RPMI7951 (cell line): ENCODE measurements around a stretch of chr6.

DNA sequence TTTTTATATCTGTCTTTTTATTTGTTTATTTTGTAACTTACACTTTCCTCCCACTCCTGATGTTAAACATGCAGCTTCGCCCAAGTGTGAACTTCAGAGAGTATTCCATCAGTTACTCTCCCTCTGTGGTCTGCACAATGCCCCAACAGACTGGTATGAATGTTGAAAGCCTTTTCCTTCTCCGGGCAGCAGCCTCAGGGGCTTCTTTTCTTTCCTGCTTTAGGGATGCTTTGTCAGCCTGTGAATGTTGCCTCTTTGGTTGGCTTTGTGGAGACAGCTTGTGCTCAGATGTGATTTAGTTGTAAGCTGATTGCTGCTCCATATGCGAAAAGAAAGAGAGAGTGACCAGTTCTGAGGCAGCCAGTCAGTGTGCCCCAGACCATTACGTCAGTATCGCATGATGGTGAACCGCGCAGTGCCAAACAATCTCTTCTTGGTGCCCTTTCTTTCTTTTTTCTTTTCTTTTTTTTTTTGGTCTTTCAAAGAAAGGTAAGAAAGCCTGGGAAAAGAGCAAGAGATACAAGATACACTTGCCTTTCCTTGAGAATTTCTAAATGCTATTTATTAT lies 44.1 kb downstream of the SMPDL3A start:
- RAMPAGE, long total RNA: no peak

DNA sequence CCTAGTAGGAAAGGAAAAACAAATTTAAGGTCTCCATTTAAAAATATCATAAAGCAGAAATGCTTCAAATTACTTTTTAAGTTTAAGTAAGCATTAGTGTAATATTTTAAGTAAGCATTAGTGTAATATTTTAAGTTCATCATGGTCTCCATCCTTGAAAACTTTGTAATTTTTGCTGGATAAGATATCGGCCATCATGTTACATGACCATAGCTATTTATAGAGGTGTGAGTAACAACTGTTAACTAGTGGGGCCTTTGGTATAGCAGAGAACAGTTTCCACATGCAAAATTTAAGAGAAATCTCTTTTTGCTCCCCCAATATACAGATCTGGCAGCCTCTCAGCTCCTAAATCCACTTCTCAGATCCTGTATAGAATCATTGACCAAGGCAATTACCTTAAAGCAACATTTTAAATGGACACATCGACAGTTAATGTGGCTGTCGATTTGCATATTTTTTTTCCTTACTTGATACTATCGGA lies 453 bp downstream of the TRDN start:
- RAMPAGE, long total RNA: no peak

DNA sequence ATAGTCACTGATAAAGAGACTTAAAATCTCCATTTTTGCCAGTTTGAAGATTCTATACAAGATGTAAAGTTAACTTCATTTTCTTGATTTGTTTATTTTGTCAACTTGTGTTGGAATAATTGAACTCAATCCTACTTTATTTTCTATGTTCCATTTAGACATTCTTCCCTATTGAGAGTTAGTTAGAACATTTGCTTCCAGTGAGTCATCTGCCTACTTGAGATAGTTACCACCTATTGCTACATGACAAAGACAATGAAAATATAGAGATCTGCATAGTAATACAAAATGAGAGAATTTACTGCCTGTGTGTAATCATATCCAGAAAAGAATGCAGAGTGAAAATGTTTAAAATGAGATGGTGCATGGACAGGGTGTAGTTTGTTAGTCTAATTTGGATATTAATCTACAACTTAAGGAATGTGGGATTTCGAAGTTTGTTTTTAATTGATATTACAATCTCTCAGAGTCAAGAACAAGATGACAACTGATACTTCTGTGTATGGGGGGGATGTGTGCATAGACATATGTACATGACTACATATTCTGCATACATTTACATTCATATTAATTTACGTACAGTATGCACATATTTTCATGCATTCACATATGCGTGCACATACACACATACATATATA lies 420.0 kb downstream of the NKAIN2 start:
- RAMPAGE, long total RNA: no peak

GRCh38 chr6:124244340-124244786 lies 440.7 kb downstream of the NKAIN2 start:
- RAMPAGE, long total RNA: no peak

DNA sequence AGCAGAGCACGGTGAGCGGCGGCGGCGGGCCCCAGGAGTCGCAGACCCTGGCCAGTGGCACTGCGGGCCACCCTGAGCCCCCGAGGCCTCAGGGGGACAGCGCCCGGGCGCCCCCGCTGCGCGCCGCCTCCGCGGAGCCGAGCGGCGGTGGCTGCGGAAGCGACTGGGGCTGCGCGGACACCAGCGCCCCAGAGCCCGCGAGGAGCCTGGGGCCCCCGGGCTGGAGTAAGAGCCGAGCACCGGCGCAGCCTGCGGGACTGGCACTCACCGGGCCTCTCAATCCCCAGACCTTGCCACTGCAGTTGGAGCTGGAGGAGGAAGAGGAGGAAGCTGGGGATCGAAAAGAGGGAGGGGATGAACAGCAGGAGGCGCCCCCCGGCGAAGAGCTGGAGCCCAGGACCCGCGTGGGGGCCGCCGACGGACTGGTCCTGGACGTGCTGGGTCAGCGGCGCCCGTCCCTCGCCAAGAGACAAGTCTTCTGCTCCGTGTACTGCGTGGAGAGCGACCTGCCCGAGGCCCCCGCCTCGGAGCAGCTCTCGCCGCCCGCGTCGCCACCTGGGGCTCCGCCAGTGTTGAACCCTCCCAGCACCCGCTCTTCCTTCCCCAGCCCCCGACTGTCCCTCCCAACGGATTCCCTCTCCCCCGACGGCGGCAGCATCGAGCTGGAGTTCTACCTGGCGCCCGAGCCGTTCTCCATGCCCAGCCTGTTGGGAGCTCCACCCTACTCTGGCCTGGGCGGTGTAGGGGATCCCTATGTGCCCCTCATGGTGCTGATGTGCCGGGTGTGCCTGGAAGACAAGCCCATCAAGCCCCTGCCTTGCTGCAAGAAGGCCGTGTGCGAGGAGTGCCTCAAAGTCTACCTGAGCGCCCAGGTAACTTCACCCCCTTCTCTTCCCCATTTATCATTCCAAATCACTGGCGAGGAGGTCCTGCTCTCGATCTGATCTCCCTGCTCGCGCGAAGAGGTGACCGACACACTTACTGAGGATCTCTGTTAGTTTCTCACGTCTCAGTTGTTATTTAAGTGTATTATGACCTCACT lies 639 bp downstream of the RNF217 start:
- RAMPAGE, long total RNA: no peak

DNA sequence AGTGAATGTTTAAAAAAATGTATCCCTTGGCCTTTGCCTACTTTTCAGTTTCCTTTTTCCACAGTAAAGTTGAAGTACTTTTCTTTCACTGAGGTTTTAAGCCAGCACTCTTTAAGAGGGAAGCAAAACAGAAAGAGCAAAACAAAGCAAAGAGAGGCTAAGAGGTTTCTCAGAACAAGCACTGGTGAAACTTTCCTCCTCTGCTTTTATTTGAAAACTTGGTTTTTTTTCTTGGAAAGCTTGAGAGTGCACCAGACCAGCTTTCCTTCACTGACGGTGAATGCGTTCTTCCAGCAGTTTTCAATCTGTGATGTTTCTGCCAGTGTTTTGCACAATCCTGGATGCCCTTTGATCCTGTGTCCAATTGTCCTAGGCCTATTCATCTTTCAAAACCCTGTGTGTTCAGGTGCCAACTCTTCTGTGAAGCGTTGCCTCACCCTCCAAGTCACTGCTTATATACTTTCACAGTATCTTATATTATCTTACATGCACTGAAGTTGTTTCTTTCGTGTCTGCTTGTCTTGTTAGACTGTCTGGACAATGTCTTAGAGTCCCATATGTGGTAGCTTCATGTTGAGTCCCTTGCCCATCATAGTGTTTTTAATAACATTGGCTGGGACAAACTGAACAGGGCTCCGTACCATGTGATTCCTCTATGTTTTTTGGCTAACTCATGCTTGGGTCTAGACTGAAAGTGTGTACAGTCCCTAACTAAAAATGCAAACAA lies 1.8 kb downstream of the RNF217 start:
- RAMPAGE, long total RNA: no peak

GRCh38 chr6:124980919-124981748 lies 18.9 kb downstream of the RNF217 start:
- RAMPAGE, long total RNA: no peak

GRCh38 chr6:125203302-125203885 lies 49.8 kb downstream of the TPD52L1 start:
- RAMPAGE, long total RNA: no peak

DNA sequence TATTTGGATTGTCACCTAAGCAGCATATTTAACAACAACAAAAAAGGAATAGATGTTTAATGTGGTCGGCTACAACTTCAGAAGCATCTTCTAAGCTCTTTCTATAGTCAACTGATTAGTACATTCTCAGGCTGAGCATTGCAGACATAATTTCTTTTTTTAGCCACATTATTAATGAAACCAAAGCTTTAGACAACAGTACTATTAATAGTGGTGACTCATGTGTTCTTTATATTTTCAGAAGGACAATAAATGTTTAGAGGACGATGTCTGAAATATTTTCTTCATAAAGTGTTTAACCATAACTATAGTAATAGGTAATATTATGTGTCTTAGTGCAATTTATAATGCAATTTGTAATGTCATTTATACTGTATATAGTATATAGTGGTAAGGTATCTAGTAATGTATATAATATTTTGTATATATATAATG lies 52.4 kb downstream of the TPD52L1 start:
- RAMPAGE, long total RNA: no peak

GRCh38 chr6:125639624-125640160 lies 109.7 kb upstream of the HEY2 start:
- RAMPAGE, long total RNA: no peak

GRCh38 chr6:125812385-125813036 lies 21.8 kb downstream of the NCOA7 start:
- RAMPAGE, long total RNA: no peak

DNA sequence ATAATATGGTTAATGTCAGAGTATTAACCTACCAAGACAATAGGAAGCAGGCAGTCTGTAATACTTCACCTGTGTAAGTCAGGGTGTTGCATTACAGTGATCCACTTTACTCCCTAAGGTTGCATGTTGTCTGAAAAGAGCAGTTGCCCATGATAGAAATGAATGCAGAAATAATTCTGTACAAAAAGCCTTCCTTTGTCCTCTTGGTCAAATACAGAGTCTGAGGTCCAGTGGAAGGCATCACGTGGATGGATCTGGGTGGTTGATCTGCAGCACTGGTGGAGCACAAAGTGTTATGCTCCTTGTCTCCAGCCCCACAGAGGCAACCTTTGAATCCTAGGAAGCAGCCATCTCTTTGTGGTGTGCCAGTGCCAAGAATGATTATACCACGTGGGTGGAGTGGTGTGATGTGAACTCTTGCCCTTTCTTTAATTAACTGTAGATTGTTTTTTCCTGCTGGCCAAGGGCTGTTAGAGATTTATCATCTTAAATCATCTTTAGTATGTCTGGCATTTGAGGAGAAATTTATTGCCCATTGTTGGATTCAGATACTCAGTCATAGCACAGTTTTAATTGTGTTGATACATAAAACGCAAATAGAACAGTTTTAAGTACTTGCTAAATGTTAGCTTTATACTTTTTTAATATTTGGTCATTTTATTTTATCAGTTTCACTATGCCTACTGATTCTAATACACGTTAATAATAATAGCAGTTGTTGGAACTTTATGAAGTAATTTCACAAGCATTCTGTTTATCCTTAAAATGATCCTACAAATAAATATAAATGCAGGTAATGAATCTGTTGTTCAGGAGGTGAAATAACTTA lies 31.1 kb downstream of the NCOA7 start:
- RAMPAGE, long total RNA: no peak

DNA sequence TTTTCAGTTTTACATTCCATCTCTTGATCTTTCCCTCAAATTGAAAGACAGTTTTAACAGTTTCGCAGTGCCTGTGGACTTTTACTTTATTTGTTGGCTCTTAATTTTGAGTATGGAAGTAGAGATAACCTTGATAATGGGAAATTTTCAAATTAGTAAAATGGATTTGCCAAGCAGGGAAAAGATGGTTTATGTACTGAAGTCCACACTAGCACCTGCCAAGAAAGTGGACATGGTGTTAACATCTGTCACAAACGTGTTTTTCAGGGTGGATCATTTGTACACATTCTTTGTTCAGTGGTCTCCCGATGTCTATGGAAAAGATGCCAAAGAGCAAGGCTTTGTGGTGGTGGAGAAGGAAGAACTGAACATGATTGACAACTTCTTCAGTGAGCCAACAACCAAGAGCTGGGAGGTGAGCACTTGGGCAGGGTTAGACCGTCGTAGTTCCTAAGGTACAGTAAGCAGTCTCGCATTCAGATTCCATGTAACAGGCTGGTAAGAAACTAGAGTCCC lies 41.4 kb upstream of the HINT3 start:
- RAMPAGE, long total RNA: no peak

DNA sequence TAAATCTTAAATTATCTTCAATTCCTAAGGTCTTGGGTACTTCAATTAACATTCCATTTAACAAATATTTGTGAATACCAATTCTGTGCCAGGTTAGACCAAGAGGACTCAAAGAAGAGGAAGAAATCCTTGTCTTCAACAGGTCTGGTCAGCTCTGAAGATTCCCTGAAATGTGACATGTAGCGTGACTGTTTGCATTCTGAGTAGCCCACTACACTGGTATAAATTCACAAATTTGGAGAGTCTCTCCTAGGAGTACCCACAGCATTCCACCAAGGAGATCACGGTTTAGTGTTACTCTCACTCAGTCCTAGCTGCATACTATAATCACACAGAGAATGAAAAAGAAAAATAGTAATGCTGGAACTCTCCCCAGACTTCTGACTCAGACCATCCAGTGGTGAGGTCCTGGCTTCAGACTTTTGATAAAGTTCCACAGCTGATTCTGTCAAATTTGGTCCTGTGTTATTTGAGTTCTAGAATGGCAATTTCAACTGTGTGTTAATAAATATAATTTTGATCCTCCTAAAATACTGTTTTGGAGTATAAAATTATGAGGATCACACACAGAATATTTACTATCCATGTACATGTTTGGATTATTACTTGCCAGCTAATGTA lies 4.9 kb upstream of the KIAA0408 start:
- RAMPAGE, long total RNA: no peak

- RAMPAGE, long total RNA: no peak
Observed at GRCh38 chr6:128075182-128075957, 174.5 kb upstream of the THEMIS start.

- RAMPAGE, long total RNA: no peak
Observed at GRCh38 chr6:128222360-128222946, 297.9 kb downstream of the PTPRK start.

DNA sequence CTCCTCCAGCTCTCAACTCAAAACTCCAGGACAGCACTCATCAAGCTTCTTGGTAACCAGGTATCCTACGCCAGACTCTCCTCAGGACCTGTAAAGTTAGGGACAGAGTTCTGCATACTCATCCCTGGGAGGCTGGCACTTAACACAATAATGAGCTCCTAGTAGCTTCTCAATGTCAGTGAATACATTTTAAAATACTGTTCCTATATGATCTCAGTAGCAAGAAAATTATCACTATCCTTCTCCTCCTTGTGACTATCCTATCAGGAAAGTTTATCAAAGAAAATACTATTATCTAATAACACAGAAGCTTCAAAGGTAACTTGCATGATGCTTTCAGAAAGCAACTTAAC lies 240.3 kb downstream of the PTPRK start:
- RAMPAGE, long total RNA: no peak

DNA sequence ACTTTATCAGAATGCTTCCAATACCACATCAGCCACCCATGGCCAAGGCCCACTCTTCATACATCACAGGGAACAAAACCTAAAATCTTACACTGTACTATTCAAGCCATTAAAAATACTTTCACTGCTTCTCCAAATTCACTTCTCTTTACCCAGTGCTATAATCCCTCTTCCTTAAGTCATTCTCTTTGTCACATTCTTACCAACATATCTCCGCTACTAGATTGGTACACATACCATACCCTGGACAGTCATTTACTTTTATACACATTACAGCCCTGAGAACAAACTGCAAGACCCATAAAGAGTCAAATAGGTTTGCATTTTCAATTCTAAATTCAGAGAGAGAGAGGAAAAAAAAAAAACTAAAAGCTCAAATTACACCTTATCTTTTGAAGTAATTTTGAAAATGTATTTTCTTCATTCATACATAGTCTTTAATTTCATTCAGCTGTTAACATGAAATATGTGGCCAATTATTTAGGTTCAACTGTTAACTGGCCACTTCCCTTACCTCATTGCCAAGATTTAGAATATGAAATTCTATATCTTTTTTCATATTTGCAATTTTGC lies 39.5 kb downstream of the PTPRK start:
- RAMPAGE, long total RNA: no peak

GRCh38 chr6:129112308-129113052 lies 229.5 kb downstream of the LAMA2 start:
- RAMPAGE, long total RNA: no peak

DNA sequence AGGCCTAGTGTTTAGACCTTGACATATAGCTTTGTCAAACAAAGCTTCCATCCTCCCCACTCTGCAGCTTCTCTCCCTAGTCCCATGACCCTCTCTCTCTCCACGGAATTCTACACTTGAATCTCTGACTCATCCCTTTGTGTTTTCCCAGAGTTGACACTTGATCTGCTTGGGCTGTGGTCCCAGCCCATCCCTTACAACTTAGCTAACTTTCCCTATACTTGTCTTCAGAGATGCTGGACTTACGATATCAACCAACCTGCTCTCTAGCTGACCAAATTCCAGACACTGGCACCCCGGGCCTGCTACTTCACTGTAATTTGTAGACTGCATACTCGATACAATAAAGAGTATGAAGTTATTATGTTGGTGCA lies 34.7 kb upstream of the ARHGAP18 start:
- RAMPAGE, long total RNA: no peak